ENCODE measurements around a stretch of chr19.

DNA sequence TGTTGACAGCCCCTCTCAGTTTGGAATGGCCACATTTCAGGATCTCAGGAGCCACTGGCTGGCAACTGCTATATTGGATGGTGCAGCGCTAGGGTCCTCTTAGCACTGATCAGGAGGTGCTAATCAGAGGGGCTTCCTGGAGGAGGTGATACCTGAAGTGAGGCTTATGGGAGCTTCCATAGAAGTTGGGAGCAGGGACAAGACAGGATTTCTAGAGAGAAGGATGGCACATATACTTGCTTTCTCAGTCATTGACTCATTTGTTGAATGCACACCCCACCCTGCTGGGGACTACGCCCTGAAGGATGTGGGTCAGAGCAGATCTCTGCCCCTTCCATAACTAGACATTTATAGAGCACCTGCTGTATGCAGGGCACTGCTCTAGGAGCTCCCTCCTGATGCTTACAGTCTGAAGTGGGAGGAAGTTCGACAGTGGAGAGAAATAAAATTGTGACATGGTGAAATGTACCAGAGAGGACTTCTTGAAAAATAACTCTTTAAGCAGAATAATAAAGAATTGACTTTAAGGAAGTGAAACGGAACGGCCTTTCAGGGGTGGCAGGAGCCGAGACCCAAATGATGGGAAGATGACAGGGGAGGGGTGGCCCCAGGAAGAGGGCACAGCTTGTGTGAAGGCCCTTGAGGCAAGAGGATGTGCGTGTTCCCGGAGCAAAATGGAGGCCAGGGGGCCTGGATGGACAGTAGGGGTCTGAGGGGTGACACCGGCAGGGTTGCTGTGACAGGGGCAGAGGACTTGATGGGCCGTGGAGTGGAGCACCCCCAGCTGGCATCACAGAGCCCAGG, 13.2 kb downstream of the AP2A1 start:
- PRO-cap: no peak

DNA sequence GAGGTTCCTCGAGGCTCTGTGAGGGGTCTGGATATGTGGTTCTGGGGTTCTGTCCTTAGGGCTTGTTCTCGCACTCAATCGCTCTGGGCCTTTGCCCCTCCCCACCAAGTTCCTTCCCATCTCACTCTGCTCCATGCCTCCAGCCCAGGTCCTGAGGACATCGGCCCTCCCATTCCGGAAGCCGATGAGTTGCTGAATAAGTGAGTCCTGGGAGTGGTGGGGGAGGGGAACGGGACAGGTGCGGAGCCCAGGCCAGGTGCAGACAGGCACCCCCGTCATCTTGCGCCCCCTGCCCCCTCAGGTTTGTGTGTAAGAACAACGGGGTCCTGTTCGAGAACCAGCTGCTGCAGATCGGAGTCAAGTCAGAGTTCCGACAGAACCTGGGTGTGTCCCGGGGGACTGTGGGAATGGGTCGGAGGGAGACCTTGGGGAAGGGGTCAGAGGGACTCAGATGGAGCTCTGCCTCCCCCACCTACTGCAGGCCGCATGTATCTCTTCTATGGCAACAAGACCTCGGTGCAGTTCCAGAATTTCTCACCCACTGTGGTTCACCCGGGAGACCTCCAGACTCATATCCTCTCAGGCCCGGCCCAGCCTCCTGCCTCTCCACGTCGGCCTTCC, 10.2 kb downstream of the FUZ start:
- PRO-cap: no peak

DNA sequence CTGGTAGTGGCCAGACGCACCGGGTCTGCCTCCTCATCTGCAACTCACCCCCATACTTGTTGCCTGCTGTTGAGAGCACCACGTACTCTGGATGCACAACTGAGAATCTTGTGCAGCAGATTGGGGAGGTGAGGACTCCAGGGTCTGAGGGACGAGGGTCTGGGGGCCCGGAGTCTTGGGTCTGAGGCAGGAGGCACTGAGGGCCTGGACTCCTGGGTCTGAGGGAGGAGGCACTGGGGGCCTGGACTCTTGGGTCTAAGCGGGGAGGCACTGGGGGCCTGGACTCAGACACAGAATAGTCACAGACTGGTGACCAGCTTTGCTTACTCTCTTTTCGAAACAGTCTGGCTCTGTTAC, 10.9 kb downstream of the MED25 start:
- PRO-cap: no peak

GRCh38 chr19:49862475-49862853, 4.9 kb downstream of the PNKP start:
- PRO-cap: no peak

DNA sequence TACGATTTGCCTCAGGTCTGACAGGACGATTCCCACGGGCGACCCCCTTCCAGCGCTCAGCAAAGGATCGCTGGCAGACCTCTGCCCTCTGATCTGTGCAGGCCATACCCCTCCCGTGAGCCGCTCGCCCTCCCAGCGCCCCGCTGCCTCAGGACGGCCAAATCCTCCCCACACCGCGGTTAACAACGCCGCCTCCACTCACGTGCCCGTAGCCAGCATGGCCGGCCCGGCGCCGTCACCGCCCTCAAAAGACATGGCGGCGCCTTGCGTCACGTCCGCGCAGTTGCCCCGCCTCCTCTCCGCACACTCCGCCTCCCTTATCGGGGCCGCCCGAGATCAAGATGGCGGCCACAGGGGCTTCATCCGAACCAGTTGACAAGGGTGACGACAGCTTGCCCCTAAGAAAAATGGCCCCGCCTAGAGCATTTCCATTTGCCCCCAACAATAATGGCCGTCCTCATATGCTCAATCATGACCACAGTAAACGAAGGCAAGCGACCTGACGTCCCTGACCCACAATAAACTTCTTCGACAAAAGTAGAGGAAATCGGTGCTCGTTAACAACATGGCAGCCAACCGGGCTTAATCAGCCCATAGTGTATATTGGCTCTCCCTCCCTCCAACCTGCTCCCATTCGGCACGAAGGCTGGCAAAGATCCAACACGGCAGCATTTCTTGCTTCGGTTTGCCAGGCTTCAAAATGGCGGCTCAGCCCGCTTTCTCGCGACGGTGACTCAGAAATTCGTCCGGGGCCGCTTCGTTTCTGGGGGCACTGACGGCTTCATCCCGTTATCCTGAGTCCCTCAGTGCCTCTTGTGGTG, 544 bp downstream of the AKT1S1 start:
- PRO-cap: bidirectional peak, plus-strand start at position 460 of the sequence, minus-strand start at position 219 of the sequence; bidirectional peak, plus-strand start at position 698 of the sequence, minus-strand start outside the sequence

GRCh38 chr19:49887211-49887883, 9.3 kb downstream of the IL4I1 start:
- PRO-cap: no peak

- PRO-cap: no peak
Measured at GRCh38 chr19:49894886-49895742, 1.6 kb downstream of the IL4I1 start.

- PRO-cap: unidirectional peak, plus-strand start at chr19:49930479; unidirectional peak, plus-strand start at chr19:49931065
Measured at GRCh38 chr19:49930376-49931639, 1.5 kb upstream of the NUP62 start.

DNA sequence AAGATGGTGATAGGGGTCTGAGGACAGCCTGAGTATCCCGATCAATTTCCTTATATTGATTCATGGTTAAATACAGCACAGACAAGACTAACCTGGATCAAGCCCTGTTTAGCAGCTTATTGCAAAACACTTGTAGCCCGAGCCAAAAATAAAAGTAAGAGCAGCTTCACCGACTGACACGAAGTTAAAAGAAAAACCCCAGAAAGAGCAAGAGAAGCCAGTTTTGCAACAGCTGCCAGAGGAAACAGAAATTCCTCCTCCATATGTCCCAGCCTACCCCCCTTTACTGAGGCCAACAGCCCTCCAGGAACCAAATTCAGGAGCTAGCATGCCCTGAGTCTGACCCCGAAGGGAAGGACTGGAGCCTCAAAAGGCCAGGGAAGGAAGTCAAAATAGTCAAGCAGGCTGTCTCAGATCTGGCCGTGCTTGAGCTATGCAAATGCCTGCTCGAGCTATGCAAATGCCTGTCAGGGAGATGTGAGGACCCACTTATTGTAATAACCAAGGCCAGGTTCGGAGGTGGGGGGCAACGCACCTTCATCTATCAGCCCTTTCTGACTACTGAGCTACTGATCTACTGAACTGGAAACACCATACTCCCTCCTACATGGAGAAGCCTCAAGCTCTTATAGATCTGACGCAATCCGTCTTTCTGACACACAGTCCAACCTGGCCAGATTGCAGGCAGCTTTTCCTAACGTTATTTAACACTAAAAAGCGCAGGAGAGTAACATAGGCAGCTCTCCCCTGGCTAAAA, 6.8 kb downstream of the SIGLEC11 start:
- PRO-cap: no peak

- PRO-cap: no peak
Measured at GRCh38 chr19:50004099-50004444, 21.1 kb downstream of the VRK3 start.

GRCh38 chr19:50198723-50199010, 4.8 kb upstream of the MYH14 start:
- PRO-cap: no peak

- PRO-cap: no peak
Measured at GRCh38 chr19:50205080-50205695, 1.8 kb downstream of the MYH14 start.

- PRO-cap: no peak
Measured at GRCh38 chr19:50272382-50272978, 56.7 kb downstream of the KCNC3 start.

- PRO-cap: no peak
Measured at GRCh38 chr19:50281299-50282126, 47.7 kb downstream of the KCNC3 start.

GRCh38 chr19:50286166-50286857, 42.9 kb downstream of the KCNC3 start:
- PRO-cap: no peak

- PRO-cap: no peak
Measured at GRCh38 chr19:50290699-50291168, 38.4 kb downstream of the KCNC3 start.

GRCh38 chr19:50325413-50326360, 3.5 kb downstream of the KCNC3 start:
- PRO-cap: no peak

- PRO-cap: bidirectional peak, plus-strand start at chr19:50330895, minus-strand start at chr19:50330708
Measured at GRCh38 chr19:50330312-50331273, 1.4 kb upstream of the KCNC3 start.

- PRO-cap: no peak
Measured at GRCh38 chr19:50341029-50341272, 11.8 kb upstream of the KCNC3 start.

DNA sequence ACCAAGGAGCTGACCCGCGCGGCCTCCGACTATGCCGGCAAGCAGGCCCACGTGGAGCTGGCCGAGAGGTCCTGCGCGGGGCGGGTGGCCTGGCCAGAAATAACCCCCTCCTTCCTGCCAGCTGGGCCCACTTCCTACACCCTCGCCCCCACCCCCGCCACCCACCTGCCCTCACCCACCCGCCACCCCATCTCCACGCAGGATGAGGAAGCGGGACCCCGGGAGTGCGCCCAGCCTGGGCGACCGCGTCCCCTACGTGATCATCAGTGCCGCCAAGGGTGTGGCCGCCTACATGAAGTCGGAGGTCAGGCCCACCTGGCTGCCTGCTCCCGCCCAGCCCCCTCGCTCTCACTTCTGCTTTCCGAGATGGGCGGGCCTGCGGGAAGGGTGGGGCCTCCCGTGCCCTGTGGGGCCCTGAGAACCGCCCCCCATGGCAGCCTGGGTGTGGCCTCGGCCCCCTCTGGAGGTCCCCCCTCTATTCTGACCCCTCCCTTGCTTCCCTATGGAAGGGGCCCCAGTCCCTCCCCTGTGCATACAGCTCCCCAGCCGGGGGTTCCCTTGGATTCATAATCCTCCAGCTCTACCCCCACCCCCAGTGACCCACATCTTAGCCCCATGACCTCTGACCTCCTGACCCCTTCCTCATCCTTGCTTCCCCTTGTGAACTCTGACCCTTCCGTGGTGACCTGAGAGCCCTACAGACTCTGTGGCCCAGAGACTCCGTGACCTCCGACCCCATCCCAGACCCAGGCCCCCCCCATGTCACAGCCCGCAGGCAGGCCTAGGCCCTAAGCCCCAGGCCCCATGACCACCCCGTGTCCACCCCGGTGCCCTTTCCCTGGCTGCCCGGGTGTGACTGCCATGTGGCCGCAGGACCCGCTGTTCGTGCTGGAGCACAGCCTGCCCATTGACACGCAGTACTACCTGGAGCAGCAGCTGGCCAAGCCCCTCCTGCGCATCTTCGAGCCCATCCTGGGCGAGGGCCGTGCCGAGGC, 2.9 kb upstream of the SPIB start:
- PRO-cap: no peak

All from A673 (cell line).